Spleen (tissue), 7 donors: ENCODE results near the gene ERCC6L2.

GRCh38 chr9:95433430-95433744 lies 75.7 kb downstream of the PTCH1 start:
- PRO-cap, 4 experiments = no peak in any of the 4 experiments
- RAMPAGE, long total RNA, 4 experiments = no peak in any of the 4 experiments

GRCh38 chr9:95478302-95478721 lies 30.8 kb downstream of the PTCH1 start:
- PRO-cap, 4 experiments = no peak in any of the 4 experiments
- RAMPAGE, long total RNA, 4 experiments = no peak in any of the 4 experiments

DNA sequence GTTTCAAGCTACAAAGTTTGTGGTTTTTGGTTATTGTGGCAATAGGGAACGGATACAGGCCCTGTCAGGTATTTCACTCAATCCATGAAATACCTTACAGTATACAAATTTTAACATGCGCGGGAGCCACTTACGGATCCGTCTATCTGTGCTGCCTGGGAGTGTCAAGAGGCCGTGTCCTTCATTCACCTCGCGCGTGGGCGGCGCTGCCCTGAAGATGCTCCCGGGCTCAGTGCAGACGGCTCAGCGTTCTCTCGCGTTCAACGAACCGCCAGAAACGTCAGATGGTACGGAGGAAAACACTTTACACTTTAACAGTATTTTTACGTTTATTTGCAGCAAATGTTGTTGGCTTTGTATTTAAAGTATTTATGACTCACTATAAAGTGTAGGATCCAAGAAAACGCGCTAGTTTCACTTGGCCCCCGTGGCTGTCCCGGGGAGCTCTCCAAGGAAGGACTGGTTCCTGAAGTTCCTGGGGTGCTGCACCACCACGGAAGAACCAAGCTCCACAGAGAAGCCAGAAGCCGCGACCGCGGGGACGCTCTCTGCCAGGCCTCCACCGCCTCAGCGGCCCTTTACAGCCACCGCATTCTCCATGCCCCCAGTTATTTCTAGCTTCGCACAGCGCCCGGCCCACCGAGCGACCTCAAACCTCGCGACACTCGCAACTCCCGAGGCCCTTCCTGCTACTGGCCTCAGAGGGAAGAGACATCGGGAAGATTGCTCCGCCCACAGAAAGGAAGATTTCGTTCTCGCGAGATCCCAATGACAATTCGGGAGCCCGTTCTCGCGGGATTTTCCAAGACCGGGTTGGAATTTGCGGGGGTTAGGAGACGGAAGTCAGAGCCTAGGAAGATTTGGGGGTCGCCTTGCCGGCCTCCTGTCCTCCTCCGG lies at the start of gene ERCC6L2:
ERCC6L2 (plus strand) TSS at position 846 of the 897 bp plus-strand sequence.
- PRO-cap, 4 experiments = peak in 4 of 4 experiments; most common plus-strand start position 846 of the sequence (in 3); most common minus-strand start position 673 of the sequence (in 2)
- RAMPAGE, long total RNA, 4 experiments = start-site peak on the plus strand in 1 of 4 experiments, centred at position 833 of the sequence, 100 reads per replicate; start-site peak on the minus strand in 2 of 4 experiments, centred at positions 637 to 642 of the sequence, 52 to 68 reads per replicate

GRCh38 chr9:95875743-95876185 lies 273 bp downstream of the ERCC6L2 start:
- PRO-cap, 4 experiments = peak in 4 of 4 experiments; most common plus-strand start chr9:95876113 (in 2); most common minus-strand start chr9:95875996 (in 3)
- RAMPAGE, long total RNA, 4 experiments = start-site peak on the plus strand in 1 of 4 experiments, at chr9:95875997-95876050 at its widest, 29 reads per replicate; start-site peak on the minus strand in 2 of 4 experiments, at chr9:95875971-95875992 at its widest, 25 to 26 reads per replicate

DNA sequence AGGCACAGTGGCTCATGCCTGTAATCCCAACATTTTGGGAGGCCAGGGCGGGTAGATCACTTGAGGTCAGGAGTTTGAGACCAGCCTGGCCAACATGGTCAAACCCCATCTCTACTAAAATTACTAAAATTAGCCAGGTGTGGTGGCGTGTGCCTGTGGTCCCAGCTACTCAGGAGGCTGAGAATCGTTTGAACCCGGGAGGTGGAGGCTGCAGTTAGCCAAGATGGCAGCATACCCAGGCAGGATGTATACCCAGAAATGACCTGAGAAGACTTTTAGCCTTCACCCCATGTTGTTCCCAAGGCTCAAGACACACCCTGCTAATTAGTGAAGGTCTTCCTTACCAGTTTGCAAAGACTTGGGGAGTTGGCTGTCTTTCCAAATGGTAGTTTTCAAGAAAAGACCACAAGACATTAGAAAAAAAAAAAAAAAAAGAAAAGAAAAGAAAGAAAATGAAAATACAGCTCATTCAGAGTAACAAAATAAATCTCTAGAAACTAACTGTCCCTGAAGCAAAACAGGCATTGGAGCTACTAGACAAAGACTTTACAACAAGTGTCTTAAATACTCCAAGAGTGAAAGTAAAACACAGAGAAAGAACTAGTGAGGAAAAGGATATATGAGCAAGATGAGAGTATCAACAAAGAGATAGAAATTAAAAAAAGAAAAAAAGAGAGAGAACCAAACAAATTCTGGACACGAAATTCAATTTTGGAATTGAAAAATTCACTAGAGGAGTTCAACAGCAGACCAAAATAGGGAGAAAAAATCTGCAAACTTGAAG lies 73.1 kb downstream of the ERCC6L2 start:
- PRO-cap, 4 experiments = no peak in any of the 4 experiments
- RAMPAGE, long total RNA, 4 experiments = no peak in any of the 4 experiments

- PRO-cap, 4 experiments = no peak in any of the 4 experiments
- RAMPAGE, long total RNA, 4 experiments = no peak in any of the 4 experiments
These were observed 137.1 kb downstream of the ERCC6L2 start for GRCh38 chr9:96012466-96013207.

- PRO-cap, 4 experiments = peak in 3 of 4 experiments; most common plus-strand start chr9:96021145 (in 2); most common minus-strand start chr9:96021112 (in 2)
- RAMPAGE, long total RNA, 4 experiments = no peak in any of the 4 experiments
These were observed 145.8 kb downstream of the ERCC6L2 start for GRCh38 chr9:96021064-96021994.

DNA sequence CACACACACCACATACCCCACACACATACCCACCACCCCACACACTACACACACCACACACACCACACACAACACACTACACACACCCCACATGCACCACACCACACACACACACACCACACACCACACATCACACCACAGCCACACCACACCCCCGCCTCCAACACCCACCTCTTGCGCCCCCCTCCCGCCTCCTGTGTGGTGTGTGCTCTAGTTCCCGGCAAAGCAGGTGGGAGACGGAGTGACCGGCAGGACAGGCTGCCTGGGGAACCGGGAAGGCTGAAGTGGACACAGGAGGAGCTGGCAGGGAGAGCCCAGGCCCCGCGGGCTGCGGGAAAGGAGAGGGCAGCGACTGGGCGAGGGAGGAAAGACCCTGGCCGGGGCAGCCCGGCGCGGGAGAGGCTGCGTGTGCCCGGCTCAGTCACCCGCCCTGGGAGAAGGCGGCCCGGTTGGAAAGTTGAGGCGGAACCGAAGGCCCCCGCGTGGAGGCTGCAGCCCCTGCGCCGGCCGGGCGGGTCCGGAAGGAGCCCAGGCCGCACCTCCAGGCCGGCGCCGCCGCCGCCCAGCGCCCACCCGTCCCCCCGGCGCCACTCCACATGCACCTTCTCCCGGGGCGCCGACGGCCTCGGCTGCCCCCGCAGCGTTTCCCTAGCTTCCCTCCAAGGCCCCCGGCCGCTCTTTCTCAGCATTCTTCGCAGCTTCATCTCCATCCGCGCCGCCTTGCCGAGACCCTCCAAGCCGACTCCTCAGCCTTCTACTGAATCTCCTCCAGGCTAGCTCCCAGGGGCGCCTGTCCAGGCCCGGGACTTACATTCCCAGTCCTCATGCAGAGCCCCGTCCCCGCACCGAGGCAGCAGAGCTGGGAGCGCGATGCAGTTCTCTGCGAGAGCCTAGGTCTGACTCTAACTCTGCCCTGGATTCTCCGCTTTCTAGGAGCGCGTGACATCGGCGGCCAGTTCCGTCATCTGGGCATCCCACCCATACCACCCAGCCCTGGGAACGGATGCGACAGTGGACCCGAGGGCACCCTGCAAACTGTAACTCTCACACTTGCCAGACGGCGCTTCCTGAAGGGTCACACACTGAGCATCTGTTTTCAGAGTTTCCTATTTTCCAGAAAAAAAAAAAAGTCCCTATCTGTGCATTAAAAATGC lies 151.9 kb downstream of the ERCC6L2 start:
- PRO-cap, 4 experiments = peak in 4 of 4 experiments; most common plus-strand start position 601 of the sequence (in 2); most common minus-strand start position 432 of the sequence (in 4)
- RAMPAGE, long total RNA, 4 experiments = no peak in any of the 4 experiments

- PRO-cap, 4 experiments = no peak in any of the 4 experiments
- RAMPAGE, long total RNA, 4 experiments = no peak in any of the 4 experiments
These were observed 191.5 kb downstream of the ERCC6L2 start for GRCh38 chr9:96067053-96067338.

DNA sequence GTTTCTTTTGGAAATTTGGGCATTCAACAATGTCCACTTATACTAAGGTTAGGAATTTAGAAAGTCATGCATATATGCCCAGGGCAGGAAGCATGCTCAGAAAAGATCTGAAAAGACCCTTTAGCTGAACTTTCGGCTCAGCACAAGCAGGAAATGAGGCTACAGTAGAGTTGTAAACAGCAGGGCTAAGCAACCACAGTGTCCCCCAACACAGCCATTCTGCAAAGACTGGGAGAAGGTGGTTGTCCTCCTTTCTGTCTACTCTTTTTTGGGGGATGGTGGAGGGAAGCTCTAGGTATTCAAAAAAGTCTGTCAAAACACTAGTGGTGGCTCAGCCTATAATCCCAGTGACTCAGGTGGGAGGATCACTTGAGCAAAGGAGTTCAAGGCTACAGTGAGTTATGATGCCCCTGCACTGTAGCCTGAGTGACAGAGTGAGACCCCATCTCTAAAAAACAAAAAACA lies 15.6 kb upstream of the SLC35D2 start:
- PRO-cap, 4 experiments = no peak in any of the 4 experiments
- RAMPAGE, long total RNA, 4 experiments = no peak in any of the 4 experiments

GRCh38 chr9:96419240-96419715 lies 1.1 kb upstream of the ZNF367 start:
- PRO-cap, 4 experiments = peak in 4 of 4 experiments; most common plus-strand start chr9:96419400 (in 2); most common minus-strand start chr9:96419334 (in 4)
- RAMPAGE, long total RNA, 4 experiments = no peak in any of the 4 experiments

DNA sequence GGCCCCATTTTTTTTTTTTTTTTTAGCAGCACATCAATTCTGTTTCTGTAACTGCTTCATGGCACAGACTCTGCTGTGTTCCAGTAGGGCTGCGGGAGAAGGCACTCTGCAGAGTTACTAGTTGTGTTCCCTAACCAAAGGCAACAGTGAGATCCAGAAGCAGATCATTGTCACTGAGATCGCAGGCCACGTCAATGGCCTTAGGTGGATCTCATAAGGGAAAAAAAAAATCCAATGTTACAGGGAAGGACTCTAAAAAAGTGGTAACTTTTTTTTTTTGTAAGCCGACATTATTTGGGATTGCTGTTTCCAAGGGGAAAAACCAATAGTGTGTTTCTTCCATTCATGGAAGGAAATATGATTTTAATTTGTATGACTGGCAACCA lies 52.6 kb downstream of the HABP4 start:
- PRO-cap, 4 experiments = no peak in any of the 4 experiments
- RAMPAGE, long total RNA, 4 experiments = no peak in any of the 4 experiments

DNA sequence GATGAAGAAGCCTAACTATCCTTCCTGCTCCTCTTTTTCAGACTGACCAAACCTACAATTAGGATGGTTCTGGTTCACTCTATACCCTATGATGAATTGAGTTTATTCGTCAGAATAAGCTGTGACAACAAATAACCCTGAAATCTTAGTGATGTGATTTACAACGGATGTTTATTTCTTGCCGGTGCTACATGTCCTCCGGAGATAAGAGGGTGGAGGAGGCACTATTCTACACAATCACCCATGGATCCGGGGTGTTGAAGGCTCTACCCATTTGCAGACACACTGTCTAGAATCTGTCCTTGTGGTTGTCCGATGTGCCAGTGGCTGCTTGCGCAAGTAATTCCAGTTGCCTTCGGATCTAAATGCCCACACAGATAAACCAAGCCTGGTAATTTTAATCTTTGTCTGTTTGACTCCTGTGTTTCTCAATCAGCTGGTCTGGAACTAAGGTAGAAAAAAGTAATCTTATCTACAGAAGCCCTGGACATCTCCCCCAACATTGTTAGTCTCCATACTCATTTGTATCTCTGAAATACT lies 44.7 kb downstream of the CDC14B start:
- PRO-cap, 4 experiments = no peak in any of the 4 experiments
- RAMPAGE, long total RNA, 4 experiments = no peak in any of the 4 experiments

DNA sequence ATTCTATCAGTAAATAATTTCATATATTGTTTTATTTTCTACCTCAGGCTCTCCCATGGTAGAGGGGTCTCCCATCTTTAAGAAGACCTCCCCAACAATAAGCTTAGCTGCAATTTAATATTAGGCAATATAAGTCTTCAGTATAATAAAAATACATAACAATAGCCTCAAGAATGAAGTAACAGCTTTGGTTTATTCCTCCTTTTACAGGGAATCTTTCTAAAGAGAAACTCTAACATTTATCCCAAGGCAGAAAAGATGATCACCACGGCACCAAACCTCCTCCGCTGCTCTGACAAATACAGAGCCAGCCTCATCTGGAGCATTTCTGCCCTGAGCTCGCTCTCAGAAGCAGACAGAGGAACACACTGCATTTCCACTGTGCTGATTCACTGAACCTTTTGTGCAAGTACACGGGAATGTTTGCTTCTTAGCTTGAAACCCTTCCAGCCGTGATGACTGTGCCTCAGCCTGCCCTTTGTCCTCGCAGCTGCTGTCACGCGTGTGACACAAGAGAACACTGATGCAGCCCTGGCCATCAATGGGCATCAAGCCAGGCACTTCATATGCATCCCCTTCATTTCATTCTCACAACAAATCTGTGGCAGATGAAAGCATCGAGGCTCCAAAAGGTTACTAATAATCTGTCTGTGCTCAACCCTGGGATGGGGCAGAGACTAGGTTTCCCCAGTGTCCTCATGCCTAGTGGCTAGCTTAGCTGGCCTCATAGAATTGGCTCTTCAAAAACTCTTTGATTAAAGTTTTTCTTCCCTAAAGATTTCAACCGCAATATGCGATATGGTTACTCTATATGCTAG lies 7.6 kb downstream of the CDC14B start:
- PRO-cap, 4 experiments = no peak in any of the 4 experiments
- RAMPAGE, long total RNA, 4 experiments = no peak in any of the 4 experiments

GRCh38 chr9:96686379-96687544 lies 31.6 kb upstream of the PRXL2C start:
- PRO-cap, 4 experiments = peak in 4 of 4 experiments; most common plus-strand start chr9:96687080 (in 4); most common minus-strand start chr9:96686887 (in 3)
- RAMPAGE, long total RNA, 4 experiments = start-site peak on the plus strand in 1 of 4 experiments, at chr9:96687055-96687077 at its widest, 27 reads per replicate

GRCh38 chr9:96758994-96759992 lies 18.6 kb downstream of the ZNF510 start:
- PRO-cap, 4 experiments = no peak in any of the 4 experiments
- RAMPAGE, long total RNA, 4 experiments = no peak in any of the 4 experiments

GRCh38 chr9:96853326-96854086 lies 808 bp downstream of the ZNF782 start:
- PRO-cap, 4 experiments = no peak in any of the 4 experiments
- RAMPAGE, long total RNA, 4 experiments = no peak in any of the 4 experiments

GRCh38 chr9:96874699-96875727 lies 20.7 kb upstream of the ZNF782 start:
- PRO-cap, 4 experiments = peak in 3 of 4 experiments; most common plus-strand start chr9:96875315 (in 3)
- RAMPAGE, long total RNA, 4 experiments = no peak in any of the 4 experiments

DNA sequence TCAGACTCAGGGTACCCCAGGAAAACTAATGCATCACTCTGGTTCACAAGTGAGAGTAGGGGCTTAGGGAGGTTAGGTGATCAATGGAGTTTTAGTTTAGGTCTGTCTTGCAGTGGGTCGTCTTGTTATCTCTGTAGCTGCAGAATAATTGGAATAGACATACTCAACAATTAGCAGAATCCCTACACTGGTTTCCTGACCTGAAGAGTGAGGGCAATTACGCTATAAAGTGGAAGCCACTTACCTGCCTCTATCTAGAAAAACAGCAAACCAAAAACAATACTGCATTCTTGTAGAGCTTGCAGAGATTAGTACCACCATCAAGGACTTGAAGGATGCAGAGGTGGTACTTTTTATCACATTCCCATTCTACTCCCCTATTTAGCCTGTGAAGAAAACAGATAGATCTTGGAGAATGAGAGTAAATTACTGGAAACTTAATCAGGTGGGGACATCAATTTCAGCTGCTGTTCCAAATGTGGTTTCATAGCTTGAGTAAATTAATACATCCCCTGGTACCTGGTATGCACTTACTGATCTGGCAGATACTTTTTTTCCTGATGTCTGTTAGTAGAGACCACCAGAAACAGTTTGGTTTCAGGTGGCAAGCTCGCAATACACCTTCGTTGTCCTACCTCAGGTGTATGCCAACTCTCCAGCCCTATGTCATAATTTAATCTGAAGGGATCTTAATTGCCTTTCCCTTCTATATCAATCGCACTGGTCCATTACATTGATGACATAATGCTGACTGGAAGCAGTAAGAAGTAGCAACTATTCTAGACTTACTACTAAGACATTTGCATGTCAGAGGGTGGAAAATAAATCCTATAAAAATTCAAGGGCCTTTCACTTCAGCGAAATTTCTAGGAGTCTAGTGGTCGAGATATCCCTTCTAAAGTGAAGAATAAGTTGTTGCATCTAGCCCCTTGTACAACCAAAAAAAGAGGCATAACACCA lies 32.7 kb upstream of the NUTM2G start:
- PRO-cap, 4 experiments = no peak in any of the 4 experiments
- RAMPAGE, long total RNA, 4 experiments = no peak in any of the 4 experiments

- PRO-cap, 4 experiments = no peak in any of the 4 experiments
- RAMPAGE, long total RNA, 4 experiments = no peak in any of the 4 experiments
These were observed 219 bp upstream of the NUTM2G start for GRCh38 chr9:96928445-96928802.